GM12891 (cell line): Measurements from ENCODE around the genes GTF2H2 and ZNF366.

GRCh38 chr5:69525954-69526801 is 33.6 kb downstream of the OCLN start:
- RRBS, result no CpG with 5 or more reads among the region's 7 CpGs

- RRBS, result no CpG with 5 or more reads among the region's 43 CpGs
These were observed 314.5 kb upstream of the SERF1A start for GRCh38 chr5:70585973-70586409.

- RRBS, result no CpG with 5 or more reads among the region's 41 CpGs
These were observed at the start of gene GTF2H2 for GRCh38 chr5:71067516-71067965. Gene GTF2H2, minus strand, starts transcription at chr5:71067676.

DNA sequence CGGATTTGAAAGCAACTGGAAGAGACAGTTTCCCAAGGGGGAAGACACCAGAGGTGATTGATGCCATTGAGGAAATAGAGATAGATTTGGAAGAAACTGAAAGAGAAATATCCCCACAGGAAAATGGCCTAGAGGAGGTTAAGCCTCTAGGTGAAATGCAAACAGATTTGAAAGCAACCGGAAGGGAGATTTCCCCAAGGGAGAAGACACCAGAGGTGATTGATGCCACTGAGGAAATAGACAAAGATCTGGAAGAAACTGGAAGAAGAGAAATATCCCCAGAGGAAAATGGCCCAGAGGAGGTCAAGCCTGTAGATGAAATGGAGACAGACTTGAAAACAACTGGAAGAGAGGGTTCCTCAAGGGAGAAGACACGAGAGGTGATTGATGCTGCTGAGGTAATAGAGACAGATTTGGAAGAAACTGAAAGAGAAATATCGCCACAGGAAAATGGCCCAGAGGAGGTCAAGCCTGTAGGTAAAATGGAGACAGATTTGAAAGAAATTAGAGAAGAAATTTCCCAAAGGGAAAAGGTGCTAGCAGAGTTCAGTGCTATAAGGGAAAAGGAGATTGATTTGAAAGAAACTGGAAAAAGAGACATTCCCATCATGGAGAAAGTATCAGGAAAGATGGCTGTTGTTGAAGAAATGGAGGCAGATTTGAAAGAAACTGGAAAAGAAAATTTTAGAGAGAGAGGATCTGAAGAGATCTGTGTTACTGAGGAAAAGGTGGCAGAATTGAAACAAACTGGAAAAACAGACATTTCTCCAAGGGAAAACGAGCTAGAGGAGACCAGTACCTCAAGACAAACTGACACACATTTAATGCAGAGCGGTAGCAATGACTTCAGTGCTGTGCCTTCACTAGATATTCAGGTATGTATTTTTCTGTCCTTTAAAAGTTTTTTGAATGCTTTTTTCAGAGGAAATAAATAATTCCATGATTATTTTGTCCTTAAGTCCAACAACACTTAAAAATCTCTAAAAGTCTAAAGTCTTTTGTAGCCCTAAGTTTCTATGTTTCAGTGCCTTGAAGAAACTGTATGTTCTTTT is 55.2 kb downstream of the BDP1 start:
- RRBS, result no CpG with 5 or more reads among the region's 6 CpGs

DNA sequence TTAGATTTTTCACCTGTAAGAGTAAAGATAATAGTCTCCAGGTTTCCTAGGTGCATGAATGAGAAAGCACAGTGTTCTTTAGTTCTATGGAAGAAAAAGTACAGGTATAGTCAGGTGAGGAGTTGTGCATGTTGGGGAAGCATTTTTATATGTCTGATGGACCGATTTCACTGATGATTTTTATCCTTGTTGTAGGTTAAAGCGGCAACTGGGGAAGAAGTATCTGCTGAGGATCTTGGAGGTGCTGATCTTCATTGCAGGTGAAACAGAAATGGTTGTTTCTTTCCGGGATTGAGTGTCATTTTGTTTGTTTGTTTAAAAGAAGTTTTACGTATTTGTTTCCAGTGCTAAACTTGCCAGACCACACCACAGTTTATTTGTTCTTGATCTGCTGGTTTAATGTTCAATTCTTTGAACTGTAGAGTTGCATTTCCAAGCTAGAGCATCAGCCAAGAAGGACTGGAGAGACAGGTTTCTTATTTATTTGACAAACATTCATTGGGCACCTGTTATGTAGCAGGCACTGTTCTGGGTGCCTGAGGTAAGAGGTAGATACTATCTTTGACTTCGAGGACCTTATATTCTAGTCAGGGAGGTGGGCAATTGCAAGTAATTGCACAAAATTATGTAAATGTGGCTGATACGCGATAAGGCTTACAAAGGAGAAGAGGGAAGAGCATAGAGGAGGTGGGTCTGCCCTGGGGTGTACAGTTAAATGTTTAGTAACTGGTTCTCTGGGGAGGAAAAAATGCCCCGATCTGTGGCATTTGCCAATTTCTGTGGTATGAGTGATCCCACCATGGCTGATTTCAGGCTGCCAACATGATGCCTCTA is 45.0 kb downstream of the MCCC2 start:
- RRBS, result no CpG with 5 or more reads among the region's 8 CpGs

GRCh38 chr5:72107896-72108491 is 719 bp downstream of the MAP1B start:
- RRBS, result no CpG with 5 or more reads among the region's 26 CpGs

GRCh38 chr5:72194698-72195594 is 87.7 kb downstream of the MAP1B start:
- RRBS, result no CpG with 5 or more reads among the region's 12 CpGs

DNA sequence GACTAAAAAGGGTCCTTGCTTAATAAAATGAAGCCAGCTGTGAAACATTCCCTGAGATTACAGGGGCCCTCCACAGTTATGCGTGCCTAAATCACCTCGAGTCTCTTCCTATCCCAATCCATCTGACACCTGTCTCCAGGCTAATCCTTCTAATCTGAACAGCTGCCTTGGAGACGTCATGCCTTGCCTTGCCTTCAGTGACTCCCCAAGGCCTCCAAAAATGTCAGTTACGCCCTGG is 57.7 kb downstream of the PTCD2 start:
- RRBS, result no CpG with 5 or more reads among the region's 4 CpGs

- RRBS, result no CpG with 5 or more reads among the region's 12 CpGs
These were observed 54.4 kb downstream of the ZNF366 start for GRCh38 chr5:72452553-72453538.

GRCh38 chr5:72506569-72507519 is at the start of gene ZNF366:
Gene ZNF366, minus strand, starts transcription at chr5:72507410.
- RRBS, result no CpG with 5 or more reads among the region's 8 CpGs

- RRBS, result no CpG with 5 or more reads among the region's 30 CpGs
These were observed 31.4 kb downstream of the TNPO1 start for GRCh38 chr5:72847729-72848304.

DNA sequence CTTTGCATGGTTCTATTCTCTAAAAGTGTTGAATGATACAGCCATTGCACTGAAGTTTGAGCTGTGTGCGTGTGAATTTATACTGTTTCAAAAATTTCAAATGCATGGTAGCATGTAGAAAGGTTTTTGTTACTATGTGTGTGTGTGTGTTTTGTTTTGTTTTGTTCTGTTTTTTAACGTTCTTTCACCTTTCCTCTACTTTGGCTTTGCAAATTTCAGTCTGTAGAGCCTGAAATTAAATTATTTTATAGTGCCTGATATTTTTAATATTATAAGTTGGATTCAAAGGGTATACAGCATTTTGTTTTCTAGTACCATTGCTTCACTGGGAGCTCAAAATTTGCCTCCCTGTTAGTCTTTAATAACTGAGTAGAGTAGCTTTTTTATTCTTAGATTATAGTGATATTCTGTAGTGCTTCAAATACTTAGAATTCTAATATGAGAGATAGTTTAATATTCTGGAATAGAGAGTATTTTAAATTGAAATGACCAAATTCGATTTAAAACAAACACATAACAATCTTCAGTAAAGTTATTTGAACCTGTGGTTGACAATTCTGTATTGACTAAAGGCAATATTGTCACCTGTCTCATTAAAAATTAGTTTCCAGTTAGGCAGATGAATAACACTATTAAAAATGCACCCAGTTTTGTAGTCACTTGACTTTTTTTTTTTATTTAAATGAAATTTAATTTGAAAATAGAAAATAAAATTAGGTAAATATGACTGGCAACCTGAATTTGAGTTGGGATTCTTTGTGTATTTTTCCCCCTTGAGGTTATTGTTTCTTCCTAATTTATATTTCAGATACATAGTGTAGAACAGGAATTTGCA is 45.0 kb upstream of the FCHO2 start:
- RRBS, result no CpG with 5 or more reads among the region's 3 CpGs

DNA sequence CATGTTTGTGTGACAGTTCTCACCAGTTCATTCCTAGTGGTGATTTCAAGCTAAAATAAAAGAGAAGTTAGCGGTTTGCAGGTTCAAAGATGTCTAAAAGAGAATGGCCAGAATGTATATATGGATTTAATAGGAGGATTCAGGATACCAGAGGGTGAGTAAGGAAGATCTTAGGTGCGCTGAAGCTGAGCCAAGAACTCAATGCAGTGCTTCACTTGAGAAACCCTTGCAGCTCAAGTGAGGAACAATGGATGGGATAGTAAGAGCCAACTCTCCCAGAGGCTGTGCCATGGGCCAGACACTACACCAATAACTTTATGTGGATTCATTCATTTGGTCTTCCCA is 73.7 kb downstream of the TMEM174 start:
- RRBS, result no CpG with 5 or more reads among the region's 2 CpGs

DNA sequence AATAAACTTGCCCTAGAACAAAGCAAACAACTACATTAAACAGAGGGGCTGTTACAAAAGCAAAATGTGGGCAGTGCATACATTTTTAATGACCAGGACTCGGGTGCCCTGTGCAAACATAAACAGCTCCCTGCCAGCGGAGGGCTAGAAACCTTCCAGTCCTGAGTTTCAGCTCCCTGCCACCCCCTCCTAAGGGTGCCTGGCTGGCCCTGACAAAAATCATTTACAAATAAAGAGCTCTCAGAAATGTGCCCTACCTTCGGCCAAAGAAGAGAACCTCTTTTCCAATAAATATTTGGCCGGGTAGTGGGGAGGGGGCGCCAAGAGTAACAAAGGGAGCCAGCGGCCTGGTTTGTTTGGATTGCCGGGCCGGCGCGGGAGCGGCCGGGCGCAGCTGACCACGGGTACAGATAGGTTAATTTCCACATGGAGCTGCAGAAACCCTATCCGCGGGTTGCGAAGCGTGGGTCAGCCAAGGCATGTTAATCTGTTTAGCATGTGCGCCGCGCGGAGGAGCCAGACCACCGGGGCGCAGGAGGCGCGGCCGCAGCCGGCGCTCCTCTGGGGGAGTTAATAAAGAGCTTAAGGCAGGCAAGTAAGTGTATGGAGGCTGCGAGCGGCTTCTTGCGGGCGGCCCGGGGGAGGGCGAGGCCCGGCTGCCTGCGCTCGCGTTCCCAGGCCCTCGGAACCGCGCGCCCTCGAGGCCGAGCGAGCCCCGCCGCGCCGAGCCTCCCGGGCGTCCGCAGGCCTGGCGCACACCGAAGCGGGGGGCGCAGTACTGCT is 29.3 kb downstream of the FOXD1 start:
- RRBS, result 30% methylated on average over 30 of the region's 57 CpGs

- RRBS, result no CpG with 5 or more reads among the region's 37 CpGs
These were observed 2.0 kb downstream of the FOXD1 start for GRCh38 chr5:73446431-73447074.

- RRBS, result no CpG with 5 or more reads among the region's 12 CpGs
These were observed 970 bp downstream of the BTF3 start for GRCh38 chr5:73499174-73499649.

- RRBS, result no CpG with 5 or more reads among the region's 3 CpGs
These were observed 196.8 kb downstream of the ARHGEF28 start for GRCh38 chr5:73822723-73823179.

DNA sequence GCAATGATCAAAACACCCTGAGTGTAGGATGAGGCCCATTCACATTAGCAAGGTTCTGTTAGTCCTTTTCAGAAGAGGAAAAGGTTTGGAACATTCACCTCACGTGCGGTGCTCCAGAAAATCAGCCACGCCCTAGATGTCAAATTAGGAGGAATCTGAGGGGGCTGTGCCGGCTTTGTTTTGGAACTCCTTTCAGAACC is 495.0 kb downstream of the ENC1 start:
- RRBS, result no CpG with 5 or more reads among the region's 4 CpGs

GRCh38 chr5:74201333-74201785 is 439.2 kb downstream of the ENC1 start:
- RRBS, result no CpG with 5 or more reads among the region's 7 CpGs

- RRBS, result no CpG with 5 or more reads among the region's 5 CpGs
These were observed 389.4 kb downstream of the ENC1 start for GRCh38 chr5:74251010-74251648.